Choroid plexus epithelial cell (primary cell): Measurements from ENCODE around the genes GTSF1L and SLPI.

- RRBS: no CpG with 5 or more reads among the region's 6 CpGs
Measured at GRCh38 chr20:43726654-43727146, at the start of gene GTSF1L. GTSF1L (minus strand) TSS chr20:43727002.

DNA sequence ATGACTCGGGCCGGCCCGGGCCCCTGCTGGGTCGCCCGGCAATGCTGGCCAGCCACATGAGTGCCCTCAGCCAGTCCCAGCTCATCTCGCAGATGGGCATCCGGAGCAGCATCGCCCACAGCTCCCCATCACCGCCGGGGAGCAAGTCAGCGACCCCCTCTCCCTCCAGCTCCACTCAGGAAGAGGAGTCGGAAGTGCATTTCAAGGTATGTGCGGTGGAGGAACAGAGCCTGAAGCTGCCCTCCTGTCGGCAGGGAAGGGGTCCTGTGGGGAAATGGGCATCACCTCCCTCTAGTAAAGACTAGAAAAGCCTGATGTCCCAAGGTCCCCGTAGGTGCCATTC is 135.7 kb downstream of the JPH2 start:
- RRBS: 86% methylated on average over 3 of the region's 15 CpGs

DNA sequence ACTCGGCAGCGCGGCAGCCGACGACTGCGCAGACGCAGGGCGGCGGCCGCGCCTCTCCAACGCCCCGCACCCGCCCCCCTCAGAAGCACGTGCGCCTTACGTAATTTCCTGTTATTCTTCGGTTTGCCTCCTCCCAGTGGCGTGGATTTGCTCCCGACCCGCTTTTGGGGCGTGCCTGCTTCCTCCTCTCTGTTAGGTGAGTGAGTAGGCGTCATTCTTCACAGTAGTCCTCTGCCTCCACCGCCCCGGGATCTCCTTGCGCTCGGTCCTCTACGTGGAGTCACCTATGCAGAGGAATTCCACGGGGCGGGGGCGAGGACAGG is 272 bp upstream of the OSER1 start:
- RRBS: 0% methylated on average over 4 of the region's 31 CpGs

GRCh38 chr20:44279190-44279832 is 31.7 kb downstream of the FITM2 start:
- RRBS: 94% methylated on average over 1 of the region's 18 CpGs

- RRBS: no CpG with 5 or more reads among the region's 10 CpGs
Measured at GRCh38 chr20:44395453-44396166, 40.1 kb downstream of the HNF4A start.

GRCh38 chr20:44435466-44436245 is 40.0 kb upstream of the TTPAL start:
- RRBS: no CpG with 5 or more reads among the region's 10 CpGs

- RRBS: no CpG with 5 or more reads among the region's 9 CpGs
Measured at GRCh38 chr20:44471281-44471987, 4.2 kb upstream of the TTPAL start.

DNA sequence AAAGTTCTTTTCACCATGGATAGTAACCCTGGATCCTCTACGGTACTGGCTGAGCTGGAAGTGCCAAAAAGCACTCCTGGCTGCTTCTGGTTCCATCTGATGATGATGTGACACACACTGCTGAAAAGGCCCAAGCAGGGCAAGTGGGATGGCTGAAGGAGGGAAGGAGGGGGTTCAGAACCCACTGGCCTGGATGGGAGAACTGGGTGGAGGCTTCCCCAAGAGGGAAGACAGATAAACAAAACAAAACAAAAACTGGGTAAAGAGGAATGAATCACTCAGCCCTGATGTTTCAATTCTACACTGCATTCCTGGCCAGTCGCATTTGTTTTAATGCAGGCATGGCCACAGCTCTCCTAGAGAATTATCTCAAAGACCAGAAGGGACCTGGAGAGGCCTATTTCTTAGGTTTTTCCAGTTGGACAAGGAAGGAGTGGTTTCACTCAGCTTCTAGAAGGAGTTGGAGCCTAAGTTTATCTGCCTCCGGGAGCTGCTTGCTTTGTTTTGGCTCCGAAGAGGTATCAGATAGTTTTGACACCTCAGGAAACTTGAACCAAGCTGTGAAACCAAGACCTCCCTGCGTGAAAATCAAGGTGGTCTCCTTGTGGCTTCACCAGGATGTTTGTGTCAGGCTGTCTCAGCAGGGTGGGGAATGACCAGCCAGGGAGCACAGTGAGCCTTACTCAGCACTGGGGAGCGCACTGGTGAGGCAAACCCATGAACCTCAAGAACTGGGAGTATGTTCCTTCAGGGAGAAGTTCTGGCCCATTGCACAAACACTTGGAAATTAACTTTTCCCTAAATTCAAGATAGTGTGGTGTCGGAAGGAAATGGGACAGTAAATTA is 16.1 kb downstream of the TTPAL start:
- RRBS: no CpG with 5 or more reads among the region's 7 CpGs

- RRBS: no CpG with 5 or more reads among the region's 3 CpGs
Measured at GRCh38 chr20:44601604-44602121, 19.3 kb downstream of the PKIG start.

DNA sequence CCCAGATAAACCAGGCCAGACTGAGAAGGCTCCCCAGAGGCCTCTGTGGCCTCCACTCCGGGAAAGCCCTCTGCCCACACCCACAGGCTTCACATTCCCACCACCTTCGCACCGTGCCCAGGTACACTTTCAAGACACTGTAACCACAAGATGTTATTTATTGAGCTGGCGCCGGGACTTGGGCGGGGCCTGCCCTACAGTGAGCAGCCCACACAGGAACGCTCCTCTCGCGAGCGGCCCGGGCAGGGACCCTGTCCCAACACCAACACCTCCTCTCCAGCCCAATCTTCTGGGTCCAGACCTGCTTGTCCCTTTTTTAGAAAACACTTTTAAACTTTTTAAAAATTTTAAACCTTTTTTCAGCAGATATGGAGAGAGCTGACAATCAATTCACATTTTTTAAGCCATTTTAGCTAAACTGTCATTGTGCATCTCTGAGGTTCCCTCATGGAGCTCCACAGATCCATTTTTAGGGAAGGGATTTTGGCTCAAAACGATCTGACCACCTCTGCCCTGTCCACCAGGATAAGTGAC is 33.0 kb downstream of the ADA start:
- RRBS: 95% methylated on average over 7 of the region's 12 CpGs

GRCh38 chr20:44620344-44621062 is 31.0 kb downstream of the ADA start:
- RRBS: no CpG with 5 or more reads among the region's 11 CpGs

DNA sequence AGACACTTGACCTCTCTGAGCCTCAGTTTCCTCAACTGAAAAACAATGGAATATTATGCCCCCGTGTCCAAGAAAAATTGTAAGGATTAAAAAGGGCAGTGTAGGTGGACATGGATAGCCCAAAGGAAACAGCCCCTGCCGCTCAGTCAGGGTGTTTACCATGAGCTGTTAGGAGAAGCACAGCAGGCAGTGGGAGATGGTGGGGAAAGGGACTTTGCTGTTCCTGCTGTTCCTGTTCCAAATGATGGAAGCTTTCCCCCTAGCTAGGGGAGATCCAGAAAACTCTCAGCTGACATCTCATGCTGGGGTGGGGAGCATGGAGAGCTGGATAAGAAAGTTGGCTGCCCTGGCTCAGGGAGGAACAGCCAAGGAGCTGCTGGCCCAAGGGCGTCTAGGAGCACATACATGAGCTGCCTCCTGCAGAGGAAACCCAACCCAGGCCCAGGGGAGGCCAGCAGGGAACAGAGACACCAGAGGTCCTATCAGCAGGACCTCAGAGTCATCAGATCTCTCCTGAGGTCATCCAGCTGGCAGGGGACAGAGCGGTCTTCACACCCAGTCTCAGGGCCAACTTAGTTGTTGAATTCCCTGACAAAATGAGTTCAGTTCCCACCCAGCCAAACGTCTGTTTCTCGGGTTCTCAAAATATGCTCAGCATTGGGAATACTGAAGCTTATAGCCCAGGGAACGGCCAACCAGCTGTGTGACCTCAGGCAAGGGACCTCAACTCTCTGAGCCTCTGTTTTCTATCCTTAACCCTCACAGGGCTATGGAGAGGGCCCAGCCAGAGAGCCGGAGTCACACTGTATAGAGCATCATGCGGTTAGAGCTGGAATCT is 14.0 kb downstream of the ADA start:
- RRBS: no CpG with 5 or more reads among the region's 9 CpGs

DNA sequence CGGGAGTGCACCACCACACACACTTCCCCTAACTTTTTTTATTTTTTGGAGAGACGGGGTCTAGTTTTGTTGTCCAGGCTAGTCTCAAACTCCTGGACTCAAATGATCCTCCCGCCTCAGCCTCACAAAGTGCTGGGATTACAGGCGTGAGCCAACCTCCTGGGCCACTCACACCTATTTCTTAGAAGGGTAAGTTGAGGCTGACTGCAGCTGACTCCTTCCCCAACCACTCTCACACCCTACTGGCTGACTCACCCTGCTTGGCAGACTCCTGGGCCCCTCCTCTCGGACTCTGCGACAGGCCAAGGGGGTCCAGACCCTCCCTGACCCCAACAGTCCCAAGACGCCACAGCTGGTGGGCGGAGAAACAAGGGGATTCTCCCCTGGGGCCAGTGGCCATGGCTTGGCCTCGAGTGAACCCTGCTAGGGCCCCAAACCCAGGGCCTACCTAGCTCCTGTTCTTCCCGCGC is 896 bp downstream of the ADA start:
- RRBS: no CpG with 5 or more reads among the region's 11 CpGs

DNA sequence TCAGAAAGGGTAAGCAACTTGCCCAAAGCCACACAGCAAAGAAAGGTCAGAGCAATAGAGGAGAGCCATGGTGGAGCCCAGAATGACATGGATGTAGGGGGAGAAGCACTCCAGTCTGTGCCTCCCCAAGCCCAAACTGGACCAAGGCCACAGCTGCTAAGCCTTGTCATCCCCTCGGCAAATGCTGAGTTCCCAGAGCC is 857 bp downstream of the CCN5 start:
- RRBS: no CpG with 5 or more reads among the region's 1 CpG

GRCh38 chr20:44809871-44810333 is 444 bp downstream of the RIMS4 start:
- RRBS: 2% methylated on average over 11 of the region's 49 CpGs

DNA sequence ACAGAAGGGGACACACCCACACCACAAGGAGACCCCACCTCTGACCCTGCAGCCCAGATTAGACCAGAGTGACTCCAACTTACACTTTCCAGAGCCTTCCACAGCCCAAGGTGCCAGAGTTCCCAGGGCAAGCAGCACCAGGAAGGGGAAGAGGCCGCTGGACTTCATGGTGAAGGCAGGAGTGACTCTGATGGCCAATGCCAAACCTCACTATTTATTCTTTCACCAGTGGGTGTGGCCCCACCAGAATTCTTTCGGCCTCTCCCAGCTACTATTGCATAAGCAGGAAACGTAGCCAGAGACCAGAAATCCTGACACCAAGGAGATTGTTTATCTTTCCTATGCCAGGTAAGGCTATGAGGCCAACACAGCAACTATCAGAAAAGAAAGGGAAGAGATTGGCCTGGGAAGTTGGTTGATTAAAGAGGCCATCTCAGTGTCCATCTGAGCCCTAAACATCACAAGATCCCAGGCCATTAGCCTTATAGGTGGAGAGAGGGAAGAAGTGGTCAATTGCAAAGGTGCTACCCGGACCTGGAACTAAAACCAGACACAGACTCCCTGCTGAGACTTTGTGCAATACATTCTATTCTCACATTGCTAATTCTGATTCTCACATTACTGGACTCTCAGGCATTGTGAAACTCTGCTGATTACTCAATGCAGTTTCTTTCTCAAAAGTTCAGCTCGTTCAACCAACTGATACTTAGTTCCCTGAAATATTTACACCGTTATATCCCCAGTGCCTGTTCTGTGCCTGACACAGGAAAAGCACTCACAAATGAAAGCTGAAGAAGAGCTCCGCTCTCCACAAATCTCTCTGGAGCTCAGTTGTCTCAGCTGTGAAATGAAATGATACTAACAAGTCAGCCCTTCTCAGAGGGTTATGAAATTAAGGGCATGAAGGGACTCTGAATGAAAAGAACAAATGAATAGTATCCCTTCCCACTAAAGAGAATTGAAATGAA is at the start of gene SLPI:
Gene SLPI (minus strand): TSS at position 189 of the 968 bp plus-strand sequence.
- RRBS: no CpG with 5 or more reads among the region's 7 CpGs

DNA sequence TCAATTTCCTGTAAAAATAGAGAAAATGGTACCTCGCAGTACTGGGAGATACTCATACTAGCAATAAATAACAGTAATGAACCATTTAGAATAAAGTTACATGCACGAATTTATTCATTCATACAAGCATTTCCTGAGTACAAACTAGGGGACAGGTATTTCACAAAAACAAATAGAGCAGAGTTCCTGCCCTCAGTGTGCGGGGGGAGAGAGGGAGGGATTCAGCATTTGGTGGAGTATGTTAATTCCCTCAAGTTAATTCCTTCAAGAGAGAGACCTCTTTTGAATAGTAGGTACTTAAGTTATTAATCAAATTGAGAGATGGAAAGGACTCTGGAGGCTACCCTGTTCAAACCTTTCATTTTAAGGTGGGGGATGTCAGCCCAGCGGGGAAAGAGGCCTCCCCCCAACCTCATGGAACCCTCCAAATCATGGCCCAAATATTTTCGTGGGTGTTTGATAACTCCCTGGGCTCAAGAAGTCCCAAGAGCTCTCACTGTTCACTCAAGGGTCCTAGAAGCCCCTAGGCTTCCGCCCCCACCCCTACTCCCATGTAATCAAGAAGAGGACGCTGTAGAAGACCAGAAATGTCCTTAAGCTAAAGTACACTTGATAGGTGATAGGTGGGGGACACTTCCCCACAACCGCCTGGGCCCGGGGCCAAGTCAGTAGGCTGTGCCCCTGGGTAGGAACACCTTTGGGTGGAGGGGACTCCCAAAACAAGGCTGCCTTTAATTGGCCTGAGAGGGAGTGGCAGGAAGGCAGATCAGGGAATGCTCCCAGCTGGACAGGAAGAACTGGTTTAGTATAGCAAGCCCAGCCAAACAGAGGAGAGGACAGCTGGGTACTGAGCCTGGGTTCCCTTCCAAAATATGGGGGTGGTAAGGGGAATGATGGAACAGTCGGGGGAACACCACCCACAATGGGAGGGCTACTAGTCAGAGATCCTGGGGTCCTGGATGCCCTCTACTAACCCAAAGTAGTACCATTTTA is 2.9 kb downstream of the SDC4 start:
- RRBS: no CpG with 5 or more reads among the region's 10 CpGs

- RRBS: no CpG with 5 or more reads among the region's 11 CpGs
Measured at GRCh38 chr20:45357851-45358890, 4.8 kb upstream of the SYS1 start.

DNA sequence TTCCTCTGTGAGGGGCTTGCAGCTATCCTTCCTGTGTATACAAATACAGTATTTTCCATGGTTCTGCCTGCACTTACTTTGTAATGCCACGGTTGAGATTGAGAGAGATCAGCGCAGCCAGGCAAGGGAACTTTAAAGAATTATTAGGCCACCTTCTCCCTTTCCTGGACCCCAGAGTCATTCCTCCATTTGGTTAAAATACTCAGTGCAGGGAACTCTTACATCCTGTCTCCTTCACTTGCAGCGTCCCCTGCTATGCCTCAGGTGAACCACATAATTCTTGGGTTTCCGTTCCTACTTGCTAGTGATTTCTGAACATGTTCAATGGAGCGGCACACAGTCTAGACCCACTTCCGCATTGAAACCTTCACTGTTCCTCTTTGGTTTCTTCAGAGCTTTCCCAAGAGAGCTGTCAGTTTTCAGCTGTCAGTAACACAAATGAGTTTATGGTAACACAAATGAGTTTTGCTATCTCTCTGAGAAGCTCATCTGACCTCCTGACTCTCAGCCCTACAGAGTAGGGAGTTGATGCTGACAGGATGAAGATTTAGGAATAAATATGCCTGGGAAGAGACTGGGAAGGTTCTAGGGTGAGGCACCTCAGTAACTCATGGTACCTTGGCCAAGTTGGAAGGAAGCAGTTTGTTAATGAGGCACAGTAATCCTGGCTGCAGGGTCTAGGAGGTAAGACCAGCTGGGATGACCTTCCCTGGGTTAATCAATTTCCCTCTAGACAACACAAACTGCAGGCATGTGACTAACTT is 5.3 kb downstream of the SYS1 start:
- RRBS: no CpG with 5 or more reads among the region's 6 CpGs